Hair follicle dermal papilla cell (primary cell): ENCODE data around the gene SCGB1D2.

DNA sequence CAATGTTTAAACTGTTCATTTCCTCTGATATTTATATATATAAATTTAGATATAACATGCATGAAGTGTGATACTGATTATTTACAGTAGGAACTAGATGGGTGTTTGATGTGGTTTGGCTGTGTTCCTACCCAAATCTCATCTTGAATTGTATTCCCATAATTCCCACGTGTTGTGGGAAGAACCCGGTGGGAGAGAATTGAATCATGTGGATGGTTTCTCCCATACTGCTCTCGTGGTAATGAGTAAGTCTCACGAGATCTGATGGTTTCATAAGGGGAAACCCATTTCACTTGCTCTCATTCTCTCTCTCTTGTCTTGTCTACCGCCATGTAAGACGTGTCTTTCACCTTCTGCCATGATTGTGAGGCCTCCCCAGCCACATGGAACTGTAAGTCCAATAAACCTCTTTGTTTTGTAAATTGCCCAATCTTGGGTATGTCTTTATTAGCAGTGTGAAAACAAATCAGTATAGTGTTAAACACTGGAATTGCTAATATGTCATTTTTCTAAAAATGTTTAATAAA lies 33.9 kb upstream of the SYT7 start:
- CAGE, long polyA plus RNA: no peak

DNA sequence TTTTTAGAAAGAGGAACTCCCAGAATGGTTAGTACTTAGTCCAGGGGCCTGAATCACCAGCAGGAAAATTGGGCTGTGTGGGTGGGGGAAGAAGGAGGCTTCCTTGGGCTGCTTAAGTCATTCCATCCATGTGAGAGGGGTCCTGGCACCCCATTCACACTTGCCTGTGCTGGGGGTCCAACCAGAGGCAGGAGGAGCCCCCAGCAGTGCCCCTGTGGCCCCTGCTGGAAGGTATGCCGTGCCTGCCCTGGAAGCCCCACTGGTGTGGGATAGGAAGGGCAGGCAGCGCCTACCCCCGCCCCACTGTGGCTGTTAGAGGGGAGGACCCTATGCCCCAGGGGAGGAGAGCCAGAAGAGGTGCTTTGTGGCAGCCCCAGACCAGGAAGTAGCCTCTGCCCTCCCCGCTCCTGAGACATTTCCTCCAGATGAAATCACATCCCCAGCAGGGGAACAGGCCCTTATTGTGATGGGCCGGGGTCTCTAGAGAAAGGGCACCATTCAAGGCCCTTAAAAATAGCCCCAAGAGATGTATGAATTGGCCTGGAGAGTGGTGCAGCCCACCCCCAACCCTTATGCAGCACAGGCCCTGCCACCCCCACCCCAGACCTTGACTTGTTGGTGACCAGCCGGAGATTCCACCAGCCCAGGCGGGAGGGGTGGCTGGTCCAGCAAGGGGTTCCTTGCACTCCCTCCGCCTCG lies 35.5 kb upstream of the MYRF start:
- CAGE, long polyA plus RNA: no peak

DNA sequence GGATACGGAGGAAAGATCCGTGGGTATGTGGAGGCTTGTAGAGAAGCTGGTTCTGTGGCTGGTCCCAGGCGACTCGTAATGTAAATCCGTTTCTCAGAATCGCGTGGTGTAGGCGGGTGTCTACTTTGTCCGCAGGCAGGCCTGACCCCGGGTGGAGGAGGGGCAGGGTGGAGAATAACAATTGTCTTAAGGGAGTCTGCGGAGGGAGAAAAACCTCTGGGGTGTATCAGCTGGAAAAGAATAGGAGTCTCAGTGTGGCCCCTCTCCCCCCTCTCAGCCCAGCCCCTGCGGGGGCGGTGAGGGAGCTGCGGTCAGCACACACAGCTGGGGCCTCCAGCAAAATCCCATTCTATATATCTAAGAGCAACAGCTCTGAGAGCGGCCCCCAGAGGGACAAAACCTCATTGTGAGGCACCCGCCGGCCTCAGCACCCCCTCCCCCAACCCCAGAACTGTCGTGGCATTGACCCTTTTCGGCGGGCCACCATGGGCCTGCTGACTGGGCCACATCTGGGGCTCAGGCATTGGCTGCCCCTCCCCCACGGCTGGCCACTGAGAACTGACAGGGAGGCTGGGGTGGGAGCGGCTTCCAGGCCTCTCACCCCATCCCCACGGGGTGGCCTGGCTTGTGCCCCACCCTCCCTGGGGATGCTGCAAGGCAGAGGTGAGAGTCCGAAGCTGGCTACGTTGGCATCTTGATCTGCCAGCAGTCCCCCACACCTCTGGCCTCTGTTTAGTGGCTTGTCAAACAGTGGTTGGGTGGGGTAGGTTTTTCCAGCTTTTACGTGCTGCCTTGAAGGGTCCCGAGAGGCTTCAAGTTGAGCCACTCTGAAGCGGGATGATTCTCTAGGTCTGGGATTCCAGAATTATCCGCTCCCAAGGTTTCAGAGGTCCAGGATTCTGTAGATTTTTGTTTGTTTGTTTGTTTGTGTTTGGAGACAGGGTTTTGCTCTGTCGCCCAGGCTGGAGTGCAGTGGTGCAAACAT lies 2.6 kb upstream of the MYRF start:
- CAGE, long polyA plus RNA: no peak

- CAGE, long polyA plus RNA: no peak
These were observed 2.2 kb downstream of the MYRF start for GRCh38 chr11:61754473-61755266.

- CAGE, long polyA plus RNA: no peak
These were observed 17.2 kb downstream of the MYRF start for GRCh38 chr11:61769741-61769958.

DNA sequence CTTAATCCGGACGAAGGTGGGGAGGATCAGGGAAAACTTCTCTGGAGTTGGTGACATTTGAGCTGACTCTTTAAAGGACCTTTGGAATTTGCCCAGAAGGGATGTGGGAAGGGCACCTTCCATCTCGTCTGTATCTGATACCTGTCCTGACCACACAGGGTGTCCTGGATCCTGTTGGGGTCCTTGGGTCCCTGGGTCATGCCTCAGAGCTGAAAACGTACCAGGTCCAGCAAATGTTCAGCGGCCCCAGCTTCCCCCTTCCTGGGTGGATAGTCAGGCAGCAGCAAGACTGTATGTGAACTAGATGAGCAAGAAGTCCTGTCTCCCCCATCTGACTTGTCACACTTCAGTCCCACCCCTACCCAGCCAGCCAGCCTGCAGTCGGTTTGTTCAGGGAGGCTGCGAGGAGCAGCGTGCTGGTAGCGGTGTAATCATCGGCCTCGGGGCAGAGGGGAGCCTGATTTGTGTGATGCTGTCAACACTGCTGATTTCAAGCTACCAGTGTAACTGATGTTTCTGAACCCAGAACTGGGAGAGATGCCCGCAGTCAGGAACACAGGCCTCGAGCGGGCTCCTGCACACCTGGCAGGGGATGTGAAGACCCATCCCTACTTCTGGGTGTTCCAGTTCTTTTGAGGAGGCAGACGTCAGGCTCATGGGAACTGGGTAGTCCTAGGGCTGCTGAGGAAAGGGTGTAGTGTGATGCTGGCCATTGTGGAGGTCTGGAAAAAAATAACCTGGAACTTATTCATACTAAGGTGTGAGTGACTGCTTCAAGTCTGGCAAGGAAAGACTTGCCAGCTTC lies 9.5 kb downstream of the TMEM258 start:
- CAGE, long polyA plus RNA: no peak

GRCh38 chr11:61801412-61802152 lies 8.9 kb downstream of the FEN1 start:
- CAGE, long polyA plus RNA: no peak

- CAGE, long polyA plus RNA: no peak
These were observed 17.9 kb downstream of the FADS3 start for GRCh38 chr11:61873222-61874063.

GRCh38 chr11:61962405-61962554 lies 5.2 kb downstream of the FTH1 start:
- CAGE, long polyA plus RNA: no peak

DNA sequence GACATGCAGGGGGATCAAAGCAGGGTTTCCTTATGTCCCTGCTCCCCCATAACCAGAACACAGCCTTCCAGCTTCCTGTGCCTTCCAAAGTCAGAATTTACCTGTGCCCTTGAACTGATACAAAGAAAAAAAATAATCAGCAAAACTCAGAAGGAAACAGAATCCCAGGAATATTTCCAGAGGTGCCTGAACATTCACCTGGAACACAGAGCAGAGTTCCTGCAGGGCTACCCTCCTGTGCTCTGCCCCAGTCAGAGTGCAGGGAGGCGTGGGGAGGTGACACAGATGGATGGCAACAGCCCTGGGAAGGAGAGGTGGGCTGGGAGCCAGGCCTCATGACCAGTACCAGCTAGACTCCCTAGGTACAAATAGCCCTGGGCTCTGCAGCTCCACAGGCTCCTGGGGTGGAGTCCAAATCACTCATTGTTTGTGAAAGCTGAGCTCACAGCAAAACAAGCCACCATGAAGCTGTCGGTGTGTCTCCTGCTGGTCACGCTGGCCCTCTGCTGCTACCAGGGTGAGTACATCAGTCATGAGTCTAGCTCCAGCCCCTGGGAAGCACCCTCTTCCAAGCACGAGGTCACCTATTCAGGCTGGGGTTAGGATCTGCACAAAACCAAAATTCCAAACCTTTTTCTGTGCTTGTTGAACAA lies at the start of gene SCGB1D2:
Gene SCGB1D2, plus strand, starts transcription at position 394 of the 653 bp plus-strand sequence.
- CAGE, long polyA plus RNA: no peak

DNA sequence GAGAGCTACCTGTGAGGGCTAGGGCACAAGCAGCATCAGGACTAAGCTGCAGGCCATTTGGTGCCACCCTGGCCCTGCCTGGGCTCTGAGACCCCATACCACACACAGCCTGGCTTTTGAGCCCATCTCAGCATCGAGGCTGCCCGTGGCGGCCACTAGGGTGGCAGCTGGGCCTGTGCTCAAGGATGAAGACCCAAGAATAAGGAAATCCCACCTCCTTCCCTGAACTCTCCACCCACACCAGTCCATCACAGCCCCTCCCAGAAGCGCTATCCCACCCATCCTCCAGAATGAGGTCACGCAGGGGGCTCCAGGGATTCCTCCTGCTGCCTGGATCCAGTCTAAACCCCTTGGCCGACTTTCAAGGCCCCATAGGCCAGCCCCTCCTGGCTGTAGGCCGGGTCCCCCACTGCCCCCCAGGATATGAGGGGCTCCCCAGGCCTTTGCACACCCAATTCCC lies 19.0 kb upstream of the SCGB1A1 start:
- CAGE, long polyA plus RNA: no peak

DNA sequence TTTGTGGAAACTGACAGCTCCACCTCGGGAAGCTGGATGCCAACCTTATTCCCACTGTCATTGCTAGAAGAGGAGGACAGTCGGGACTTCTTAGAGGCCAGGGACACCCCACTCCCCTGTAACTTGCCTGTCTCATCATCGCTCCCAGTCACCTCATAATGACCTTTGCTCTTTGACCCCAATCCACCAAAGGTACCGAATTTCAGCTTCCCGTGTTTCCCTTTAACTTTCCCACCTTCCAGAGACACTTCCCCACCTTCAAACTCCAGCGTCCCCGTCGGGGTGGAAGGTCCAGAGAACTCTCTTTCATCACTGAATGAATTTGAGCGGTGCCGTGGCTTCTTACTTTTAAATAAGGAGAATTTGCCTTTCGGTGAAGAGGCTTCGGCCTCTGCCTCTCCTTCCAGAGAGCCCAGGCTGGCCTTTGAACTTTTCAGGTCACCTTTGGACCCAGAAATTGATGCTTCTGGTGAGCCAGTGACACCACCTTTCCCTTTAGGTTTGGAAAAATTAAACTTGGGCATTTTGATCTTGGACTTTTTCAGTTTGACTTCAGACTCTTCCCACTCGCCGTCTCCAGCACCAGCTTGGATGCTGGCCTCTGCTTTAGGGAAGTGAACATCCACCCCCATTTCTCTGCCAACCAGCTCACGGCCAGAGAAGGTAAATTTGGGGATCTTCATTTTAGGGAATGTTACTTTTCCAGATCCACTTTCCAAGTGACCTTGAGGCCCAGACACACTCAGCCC lies 29.7 kb downstream of the AHNAK start:
- CAGE, long polyA plus RNA: no peak

- CAGE, long polyA plus RNA: no peak
These were observed 19.0 kb downstream of the AHNAK start for GRCh38 chr11:62527550-62528033.

GRCh38 chr11:62531261-62531777 lies 15.3 kb downstream of the AHNAK start:
- CAGE, long polyA plus RNA: no peak

DNA sequence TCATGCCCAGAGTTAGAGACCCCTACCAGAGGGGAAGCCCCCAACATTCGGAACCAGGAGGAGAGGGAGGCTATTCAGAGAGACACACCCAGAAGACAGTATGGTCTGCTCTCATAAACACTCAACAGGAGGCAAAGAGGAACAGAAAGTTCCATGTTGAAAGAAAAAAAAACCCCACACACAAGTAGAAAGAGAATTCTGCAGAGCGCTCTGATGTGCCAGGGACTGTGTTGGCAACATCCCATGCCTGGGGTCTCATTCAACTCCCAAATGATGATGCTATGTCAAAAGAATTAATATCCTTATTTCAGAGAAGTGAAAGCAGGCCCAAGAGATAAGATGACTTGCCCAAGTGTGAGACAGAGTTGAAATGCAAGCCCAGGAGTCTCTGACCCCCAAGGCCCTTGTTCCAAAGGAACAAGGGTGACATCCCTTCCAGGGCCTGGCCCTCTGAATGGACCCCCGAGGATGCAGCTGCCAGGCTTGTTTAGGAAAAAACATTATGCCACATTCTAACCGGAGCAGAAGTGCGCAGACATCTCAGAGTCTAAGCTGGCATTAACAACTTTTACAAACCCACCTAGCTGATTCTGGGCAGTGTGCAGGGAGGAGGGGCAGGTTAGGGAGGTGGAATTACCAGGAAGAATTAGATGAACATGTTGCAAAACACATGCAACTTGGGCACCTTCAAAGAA lies 5.0 kb downstream of the AHNAK start:
- CAGE, long polyA plus RNA: no peak

DNA sequence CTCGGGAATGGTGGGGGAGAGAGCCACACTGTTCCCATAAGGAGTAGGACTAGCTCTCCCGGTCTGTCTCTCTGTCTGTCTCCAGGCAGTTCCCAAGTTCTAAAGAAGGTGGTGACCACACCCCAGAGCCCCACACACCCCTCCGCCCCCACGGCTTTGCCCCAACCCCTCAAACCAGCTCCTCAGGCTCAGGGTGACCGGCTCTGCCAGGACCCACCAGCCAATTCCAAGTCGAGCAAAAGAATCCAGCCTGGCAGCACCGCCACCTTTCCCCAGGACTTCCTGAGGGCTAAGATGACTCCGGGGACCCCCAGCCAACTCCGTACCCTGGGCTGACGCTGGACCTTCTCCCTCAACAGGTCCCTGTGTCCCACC lies 2.7 kb downstream of the AHNAK start:
- CAGE, long polyA plus RNA: no peak

DNA sequence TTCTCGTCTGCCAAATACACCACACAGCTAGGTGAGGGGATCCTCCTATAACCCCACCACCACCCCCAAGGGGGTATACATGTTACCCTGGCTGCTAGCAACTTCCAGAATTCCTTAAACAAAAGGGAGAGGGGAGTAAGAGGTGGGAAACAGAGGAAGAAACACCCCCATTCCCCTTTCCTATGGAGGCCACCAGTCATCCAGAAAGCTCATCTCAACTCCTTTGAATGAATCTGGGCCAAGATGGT lies 1.3 kb upstream of the TUT1 start:
- CAGE, long polyA plus RNA: no peak

DNA sequence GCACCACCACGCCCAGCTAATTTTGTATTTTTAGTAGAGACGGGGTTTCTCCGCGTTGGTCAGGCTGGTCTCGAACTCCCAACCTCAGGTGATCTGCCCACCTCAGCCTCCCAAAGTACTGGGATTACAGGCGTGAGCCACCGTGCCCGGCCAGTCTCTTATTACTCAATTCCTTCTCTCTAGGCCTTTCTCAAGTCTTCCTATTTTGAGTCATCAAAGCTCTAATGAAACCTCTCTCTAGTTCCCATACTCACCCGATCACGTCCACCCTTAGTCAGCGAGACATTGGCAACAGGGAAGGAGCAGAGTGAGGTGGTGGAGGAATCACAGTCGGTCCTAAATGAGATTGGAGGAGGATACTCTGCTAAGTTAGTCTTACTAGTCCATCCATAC lies 5.0 kb downstream of the BSCL2 start:
- CAGE, long polyA plus RNA: no peak

DNA sequence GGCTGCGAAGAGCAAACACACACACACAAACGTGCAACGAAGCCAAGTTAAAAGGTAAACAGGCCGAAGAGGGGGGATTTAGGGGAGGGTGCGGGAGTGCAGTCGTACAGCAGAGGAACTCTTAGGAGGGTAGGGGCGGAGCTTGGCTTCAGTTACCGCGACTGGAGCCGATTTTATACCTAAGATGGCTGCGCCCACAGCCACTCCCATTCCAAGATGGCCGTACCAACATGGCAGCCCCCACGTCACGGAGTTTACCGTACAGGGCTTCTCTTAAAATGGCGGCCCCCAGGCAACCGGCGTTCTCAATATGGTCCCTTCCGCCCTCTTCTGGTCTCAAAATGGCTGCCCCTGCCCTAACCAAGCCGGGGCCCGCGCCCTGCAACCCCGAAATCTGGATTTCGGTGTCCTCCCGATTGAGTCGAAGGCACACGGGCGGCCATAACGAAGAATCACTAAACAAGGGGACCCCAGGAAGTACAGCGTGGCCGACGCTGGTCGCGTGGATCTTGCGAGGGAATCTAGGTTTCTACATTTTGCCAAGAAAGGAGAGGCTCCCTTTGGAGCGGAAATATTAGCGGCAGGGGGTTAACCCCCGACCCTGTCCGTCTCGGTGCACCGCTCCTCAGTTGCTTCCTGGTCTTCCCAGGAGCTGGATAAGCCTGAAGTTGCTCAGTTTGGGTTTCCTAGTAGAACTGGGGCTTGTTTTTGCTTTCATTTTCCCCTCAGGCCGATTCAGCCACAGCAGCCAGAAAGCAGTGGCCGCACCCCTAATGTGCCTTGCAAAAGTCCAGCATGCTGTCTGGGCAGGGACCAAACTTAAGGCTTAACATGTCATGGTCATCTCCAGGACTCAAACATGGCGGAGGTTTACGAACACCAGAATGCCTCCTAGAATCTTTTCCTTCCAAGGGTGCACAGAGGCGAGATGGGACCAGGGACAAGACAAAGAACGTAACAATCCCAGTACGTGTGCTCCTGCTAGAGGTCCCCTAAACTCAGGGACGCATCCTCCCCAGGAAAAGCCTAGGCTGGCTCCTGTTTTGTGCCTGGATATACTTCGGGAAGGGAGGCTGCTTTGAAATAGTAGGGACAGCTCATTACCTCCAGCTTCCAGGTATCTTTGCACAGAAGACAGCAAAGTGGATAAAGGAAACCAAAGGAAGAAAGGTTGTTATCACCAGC lies 2.3 kb downstream of the GNG3 start:
- CAGE, long polyA plus RNA: no peak

DNA sequence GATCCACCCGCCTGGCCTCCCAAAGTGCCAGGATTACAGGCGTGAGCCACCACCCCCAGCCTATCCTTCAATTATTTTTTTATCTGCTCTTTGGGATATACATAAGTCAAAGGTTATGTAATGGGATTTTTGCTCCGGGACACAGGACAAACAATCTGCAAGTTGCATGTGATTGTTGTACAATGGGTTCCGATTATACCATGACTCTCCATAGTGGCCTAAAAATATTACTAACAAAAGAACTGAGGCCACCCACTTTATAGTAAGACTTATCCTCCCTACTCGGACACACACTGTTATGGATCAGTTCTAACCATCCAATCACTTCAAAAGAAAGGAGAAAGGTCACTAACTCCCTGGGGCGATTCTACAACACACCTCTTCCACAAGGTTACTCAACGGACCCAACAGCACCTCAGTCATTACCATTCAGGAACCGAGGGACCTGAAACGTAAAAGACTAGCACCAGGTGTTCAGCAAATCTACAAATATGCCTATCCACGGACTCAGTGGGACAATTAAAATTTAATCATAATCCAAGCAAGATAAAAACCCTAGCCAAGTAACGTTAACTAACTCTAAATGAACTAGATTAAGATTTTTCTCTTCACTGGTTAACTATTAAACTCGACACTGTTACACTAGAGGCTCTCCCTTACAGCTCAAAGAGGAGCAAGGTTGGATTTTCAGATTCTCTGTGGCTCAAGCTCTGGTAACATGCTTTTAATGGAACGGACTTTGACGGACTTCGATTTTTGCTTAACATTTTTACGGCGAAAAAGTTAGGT lies 1.6 kb downstream of the HNRNPUL2 start:
- CAGE, long polyA plus RNA: no peak